Pulmonary artery (tissue), 1 donor: ENCODE results near the gene OR11H1.

DNA sequence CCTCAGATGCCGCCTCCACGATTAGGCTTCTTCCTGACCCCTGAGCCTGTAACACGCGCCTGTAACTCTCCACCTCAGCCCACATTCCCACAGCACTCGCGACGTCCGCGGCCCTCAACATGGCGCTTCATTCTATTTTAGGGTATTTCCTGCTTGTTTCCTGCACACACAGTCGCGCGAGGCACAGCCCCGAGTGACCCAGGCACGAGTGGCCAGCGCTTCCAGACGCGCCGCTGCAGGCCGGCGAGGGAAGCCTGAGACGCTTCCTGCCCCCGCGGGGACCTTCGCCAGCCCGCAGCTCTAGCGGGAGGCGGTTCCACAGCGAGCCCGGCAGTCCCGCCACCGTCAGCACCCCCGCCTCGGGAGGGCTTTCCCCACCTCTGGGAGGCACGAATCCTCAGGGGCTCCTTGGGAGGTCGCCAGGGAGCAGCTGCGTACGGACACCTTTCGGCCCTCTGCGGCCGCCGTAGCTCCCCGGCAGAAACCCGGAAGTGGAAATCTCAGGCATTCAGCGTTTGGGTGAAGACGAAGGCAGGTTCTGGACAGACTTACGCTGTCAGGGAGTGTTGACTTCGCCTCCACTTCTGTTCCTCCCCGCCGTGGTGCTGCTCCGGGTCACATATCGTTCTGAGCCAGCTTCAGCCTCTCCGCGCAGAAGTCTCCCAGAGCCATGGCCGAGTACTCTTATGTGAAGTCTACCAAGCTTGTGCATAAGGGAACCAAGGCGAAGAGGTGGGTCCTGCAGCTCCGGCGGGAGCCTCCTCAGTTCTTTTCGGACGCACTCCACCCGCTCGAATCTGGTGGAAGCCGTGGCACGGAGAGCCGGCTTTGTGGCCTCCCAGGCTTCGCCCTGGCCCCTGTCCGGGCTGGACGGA, 2926.0 kb upstream of the OR11H1 start:
- PRO-cap: unidirectional peak, minus-strand start at position 201 of the sequence

GRCh38 chr22:15527962-15528322, at the start of gene OR11H1:
TSS of gene OR11H1 (plus strand) at chr22:15528192.
- PRO-cap: no peak

GRCh38 chr22:15690109-15690488, 273 bp downstream of the POTEH start:
- PRO-cap: no peak

GRCh38 chr22:15784825-15785027, 94.9 kb downstream of the POTEH start:
- PRO-cap: no peak

GRCh38 chr22:16717945-16718311, 107.3 kb downstream of the XKR3 start:
- PRO-cap: no peak

DNA sequence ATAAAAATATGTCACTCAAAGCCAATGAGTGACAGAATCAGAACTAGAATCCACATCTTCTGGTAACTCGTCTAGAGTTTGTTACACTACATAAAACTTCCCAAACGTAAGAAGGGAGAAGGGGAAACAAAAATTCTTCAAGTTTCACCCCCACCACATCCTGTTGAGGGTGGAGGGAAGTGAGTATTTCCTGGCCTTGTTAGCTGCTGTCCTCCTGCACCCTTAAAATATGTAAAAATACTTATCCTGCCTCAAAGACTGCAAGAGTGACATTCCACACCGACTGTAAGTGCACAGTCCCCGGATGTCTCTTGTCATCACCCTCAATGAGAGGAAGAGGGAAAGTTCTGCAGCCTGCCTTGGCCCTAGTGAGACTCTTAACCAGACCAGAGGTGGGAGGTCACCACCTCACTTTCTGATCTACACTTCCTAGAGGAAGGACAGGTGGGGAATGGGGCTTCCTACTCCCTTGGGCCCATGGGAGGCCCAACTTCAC, 3.3 kb downstream of the TMEM121B start:
- PRO-cap: no peak

DNA sequence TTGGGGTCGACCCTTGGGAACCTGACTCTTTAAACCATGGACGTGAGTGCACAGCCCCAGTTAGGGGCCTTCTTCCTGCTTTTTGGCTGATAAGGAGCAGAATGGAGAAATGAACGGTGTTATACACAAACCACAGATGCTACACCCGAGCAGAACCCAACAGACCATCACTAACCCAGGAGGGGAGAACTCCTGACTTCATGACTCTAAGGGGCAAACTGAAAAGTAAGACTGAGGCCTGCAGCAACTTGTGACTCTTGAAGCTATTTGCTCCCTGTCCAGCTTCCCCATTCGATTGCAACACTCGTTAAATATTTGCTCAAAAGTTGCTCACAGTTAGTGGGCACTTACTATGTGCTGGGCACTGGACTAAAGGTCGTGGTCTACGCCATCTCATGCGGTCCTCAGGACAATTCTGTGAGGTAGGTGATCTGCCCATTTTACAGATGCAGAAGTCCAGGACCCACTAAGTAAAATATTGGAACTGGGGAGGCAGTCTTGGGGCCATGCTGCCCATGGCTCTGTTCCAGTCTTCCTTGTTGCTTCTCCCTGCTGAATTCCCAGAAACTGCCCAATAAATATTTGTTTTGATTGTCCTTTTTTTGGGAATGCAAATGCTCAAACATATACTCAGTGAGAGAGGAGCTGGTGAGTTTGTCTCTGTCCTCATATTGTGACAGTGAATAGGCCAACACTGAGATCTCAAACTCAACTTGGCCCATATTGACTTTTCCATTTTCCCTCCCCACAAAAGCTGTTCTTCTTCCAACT, 9.6 kb upstream of the ADA2 start:
- PRO-cap: no peak

DNA sequence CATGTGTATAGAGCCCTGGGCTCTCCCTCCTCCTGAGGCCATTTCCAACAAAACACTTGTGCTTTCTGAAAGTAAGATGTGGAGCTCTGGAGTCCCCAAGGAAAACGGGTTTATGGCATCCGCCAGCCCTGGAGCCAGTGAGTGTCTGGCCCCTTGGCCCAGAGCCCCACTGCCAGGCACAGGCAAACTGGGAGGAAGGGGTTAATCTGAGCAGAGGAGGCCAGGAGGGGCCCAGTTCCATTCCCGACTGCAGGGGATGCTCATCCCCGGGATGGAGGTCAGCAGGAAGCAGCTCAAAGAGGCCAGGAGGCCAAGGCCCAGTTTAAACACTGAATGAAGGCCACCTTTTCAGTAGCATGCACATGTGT, 39.3 kb upstream of the ADA2 start:
- PRO-cap: no peak

DNA sequence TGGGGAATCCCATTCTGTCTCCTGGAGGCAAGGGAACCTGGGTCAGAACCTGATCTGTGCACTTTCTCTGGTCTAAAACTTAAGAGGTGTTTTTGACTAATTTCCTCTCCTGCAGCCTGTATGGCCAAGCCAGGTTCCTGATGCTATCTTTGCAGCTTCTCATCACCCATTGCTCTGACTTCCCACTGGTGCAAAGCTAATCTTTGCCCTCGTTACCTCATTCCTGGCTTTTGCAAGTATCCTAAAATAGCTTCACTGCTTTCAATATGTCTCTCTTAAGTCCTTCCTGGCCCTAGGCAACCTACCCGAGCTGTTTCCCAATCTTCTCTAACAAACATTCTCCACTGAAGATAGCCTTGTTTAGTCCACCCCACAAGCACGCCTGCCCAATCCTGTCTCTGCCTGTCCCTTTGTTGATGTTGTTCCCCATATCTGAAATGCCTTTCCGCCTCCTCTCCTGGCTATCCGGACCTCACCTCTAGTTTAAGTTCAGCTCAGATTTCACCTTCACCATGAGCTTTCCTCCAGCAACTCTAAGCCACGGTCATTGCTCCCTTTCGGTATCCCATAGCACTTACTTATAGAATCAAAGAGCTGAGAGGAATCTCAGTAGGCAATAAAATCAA, 30.1 kb upstream of the CECR2 start:
- PRO-cap: no peak

- PRO-cap: no peak
Measured at GRCh38 chr22:17370454-17371598, 1.6 kb downstream of the CECR2 start.

DNA sequence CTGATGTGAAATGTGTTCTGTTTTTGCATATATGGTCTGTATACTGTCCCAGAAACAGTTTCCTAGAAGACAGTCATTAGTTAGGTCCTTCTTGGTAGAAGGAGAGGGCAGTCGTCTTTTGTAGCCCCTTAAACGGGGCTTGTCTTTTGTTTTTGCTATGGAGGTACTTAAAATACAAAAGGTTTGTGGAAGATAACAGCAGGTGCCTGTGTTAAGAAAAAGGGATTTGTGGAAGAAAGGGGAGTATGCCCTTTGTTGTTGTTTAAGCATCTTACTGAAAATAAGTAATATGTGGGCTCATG, 95.4 kb upstream of the SLC25A18 start:
- PRO-cap: no peak

DNA sequence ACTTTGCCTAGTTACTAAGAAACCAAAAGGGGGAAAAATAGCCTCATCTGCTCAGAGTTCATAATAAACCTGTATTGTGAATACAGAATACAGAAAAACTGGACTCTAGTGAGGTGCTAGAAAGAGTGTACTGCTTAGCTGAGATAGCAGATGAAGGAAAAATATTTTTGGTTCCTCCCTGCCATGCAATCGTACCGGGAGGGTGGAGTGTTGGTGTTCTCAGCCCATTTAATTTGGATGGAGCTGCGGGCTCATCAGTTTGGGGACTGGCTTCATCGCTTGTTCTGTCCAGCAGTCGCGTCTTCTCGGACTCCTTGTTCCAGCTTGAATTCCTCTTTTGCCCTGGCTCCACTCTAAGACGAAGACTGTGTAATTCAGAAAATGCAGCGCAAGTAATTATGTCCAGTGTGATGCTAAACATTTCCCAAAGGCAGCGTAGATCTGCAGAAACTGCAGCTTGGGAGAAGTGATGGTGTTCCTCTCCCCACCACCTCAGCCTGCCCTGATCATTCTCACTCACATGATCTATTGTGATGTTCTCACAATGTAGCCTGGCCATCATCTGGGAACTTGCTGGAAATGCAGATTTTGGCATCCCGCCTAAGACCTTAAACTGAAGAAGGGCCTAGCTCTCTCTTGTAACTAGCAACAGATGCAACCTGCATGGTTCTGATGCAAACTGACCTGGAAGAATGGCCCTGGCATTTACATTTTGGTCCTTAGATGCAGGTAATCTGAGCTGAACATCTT, 626 bp downstream of the SLC25A18 start:
- PRO-cap: unidirectional peak, minus-strand start at position 499 of the sequence

DNA sequence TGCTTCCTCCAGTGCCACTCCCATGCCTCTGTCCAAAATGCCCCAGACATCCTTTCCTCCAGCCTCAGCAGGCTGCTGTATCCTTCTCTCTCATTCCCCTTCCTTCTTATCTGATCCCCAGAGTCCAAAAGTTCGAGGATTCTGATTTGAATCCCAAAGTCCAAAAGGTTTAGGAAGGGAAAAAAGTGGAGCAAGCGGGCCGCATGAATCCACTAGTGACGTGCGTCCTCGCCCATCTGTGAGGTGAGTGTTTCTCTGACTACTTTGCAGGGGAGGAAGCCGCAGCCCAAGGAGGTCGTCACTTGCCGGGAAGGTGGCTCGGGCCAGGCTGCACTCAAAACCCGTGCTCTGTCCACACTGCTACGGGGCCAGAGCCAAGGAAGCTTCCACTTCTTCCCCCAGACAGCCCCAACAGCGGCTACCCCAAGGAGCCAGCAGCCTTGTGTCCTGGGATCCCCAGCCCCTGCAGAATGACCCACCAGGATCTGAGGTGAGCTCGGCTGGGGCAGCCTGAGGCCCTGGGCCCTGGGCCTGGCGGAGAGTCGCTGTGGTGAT, 16.3 kb downstream of the SLC25A18 start:
- PRO-cap: no peak

DNA sequence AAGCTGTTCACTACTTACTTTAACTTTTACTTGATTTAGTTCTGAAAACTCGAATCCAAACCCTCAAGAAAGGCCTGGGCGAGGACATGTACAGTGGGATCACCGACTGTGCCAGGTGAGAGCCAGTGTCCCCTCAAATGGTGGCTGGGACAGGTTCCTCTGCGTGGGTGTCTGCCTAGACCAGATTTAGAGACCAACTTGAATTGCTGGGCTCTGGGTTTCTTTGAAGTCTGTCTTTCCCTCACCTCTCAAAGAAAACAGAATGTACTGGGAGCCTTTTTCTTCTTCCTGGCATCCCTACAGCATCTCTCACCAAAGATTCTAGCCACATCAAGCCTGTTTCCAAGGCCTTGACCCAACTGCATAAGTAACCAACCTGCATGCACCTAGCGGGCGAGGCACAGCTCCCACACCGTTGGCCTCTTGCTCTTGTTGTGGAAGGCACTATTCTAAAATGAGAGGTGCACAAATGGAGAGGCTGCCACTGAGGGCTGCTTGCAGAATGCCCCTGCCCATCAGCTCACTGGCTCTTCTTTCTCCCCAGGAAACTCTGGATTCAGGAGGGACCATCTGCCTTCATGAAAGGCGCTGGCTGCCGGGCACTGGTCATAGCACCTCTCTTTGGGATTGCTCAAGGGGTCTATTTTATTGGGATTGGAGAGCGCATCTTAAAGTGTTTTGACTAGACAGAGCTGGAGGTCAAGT, 26.4 kb downstream of the SLC25A18 start:
- PRO-cap: no peak

- PRO-cap: no peak
Measured at GRCh38 chr22:17590753-17591563, 27.7 kb downstream of the SLC25A18 start.

- PRO-cap: no peak
Measured at GRCh38 chr22:17767201-17767869, 6.9 kb downstream of the BID start.

- PRO-cap: no peak
Measured at GRCh38 chr22:17870600-17870799, 96.2 kb upstream of the BID start.

- PRO-cap: no peak
Measured at GRCh38 chr22:17889984-17891205, 116.1 kb upstream of the BID start.

GRCh38 chr22:17902425-17903065, 121.8 kb downstream of the MICAL3 start:
- PRO-cap: no peak

GRCh38 chr22:17927361-17928016, 96.9 kb downstream of the MICAL3 start:
- PRO-cap: no peak